Subcutaneous adipose tissue (tissue), 3 donors: ENCODE measurements around a stretch of chr15.

- PRO-cap, result no peak
- RAMPAGE, long total RNA, 3 experiments, result no peak in any of the 3 experiments
Measured at GRCh38 chr15:35308851-35309398, 223.8 kb upstream of the NANOGP8 start.

DNA sequence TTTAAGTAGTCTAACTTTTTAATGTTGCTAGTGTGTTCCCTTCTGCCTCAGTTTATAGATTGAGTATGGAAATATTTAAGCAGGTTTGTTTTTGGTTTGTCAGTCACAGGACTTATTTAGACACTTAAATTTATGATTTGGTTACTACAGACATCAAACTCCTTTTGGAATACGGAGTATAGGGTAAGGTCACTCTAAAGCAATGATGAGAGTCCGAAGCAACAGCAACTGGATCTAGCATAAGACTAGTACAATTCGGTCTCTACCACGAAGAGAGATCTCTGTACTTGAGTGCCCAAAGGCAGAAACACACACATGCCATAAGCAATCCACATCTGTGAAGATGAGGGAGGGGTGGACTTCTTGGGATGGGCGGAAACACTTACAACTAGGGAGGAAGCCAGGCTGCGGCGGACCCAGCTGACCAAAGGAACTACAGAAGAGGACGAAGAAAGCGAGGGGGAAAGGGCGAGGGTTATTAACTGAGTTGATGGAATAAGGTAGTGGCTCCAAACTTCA, 675 bp downstream of the DPH6 start:
- PRO-cap, result bidirectional peak, plus-strand start at position 427 of the sequence, minus-strand start at position 437 of the sequence
- RAMPAGE, long total RNA, 3 experiments, result no peak in any of the 3 experiments

DNA sequence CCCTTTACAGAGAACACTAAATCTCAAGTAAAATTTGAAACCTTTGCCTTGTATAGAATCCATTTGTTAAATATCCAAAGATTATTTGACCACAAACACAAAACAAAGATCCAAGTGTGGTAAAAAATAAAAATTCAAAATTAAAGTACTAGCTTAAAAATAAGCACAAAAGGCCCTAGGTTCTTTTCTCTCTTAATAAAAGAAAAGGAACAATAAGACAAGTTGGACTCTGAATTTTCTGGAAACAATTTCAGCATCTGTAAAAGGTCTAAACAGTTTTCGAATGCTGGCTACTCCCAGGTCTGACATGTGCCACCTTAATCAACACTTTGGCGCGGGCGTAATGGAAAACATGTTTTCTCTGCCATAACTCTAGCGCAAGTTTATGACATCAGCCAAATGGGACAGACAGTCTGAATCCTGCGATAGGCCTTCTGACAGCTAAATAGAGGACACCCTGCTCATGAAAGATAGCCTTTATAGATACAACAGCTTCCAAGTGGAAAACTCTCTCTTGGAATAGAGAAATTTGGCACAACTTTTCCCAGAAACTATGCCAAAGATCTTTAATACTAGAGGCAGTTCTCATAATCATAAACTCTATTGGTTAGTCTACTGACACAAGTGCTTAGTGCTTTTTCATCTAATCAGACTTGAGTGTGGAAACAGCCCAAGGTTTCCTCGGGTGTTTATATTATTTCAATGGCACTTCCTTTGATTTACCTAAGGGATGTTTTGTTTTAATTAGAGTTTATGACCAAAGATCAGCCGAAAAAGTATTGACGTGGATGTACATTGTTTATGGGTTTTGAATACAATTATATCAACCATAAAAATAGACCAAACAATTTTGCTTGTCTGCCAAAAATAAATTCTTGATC, 120.0 kb upstream of the DPH6 start:
- PRO-cap, result no peak
- RAMPAGE, long total RNA, 3 experiments, result no peak in any of the 3 experiments

DNA sequence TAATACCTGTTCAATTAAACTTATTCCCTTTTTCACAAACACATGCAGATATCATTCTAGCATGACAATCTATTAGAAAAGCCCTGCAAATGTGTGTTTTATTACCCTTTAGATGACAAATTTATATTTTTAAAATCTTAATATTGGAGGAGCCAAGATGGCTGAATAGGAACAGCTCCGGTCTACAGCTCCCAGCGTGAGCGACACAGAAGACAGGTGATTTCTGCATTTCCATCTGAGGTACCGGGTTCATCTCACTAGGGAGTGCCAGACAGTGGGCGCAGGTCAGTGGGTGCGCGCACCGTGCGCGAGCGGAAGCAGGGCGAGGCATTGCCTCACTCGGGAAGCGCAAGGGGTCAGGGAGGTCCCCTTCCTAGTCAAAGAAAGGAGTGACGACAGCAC, 384.2 kb upstream of the CDIN1 start:
- PRO-cap, result no peak
- RAMPAGE, long total RNA, 3 experiments, result no peak in any of the 3 experiments

GRCh38 chr15:36449163-36449636, 130.2 kb upstream of the CDIN1 start:
- PRO-cap, result no peak
- RAMPAGE, long total RNA, 3 experiments, result no peak in any of the 3 experiments

DNA sequence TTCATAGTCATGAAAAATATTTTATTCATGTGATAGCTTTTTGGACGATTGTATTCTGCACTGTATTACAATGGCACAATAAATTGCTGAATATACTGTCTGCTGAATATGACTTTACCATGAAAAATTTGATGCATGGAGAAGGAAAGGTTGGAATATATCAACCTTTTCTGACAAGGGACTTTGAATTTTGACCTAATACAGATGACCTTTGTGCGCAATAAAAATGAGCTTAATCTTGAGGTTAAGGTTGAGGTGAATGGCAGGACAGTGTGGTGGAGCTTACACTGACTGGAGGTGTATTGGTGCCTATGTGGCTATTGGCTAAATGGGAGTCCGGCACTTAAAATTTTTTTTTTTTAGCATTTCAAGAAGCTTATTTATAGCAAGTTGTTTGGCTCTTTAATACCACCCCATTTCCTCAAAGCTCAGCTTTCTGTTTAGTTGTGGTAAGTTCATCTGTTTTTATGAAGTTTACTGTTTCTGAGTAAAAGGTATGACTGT, 15.1 kb downstream of the CDIN1 start:
- PRO-cap, result no peak
- RAMPAGE, long total RNA, 3 experiments, result no peak in any of the 3 experiments

- PRO-cap, result no peak
- RAMPAGE, long total RNA, 3 experiments, result no peak in any of the 3 experiments
Measured at GRCh38 chr15:36601477-36601988, 22.1 kb downstream of the CDIN1 start.

- PRO-cap, result no peak
- RAMPAGE, long total RNA, 3 experiments, result no peak in any of the 3 experiments
Measured at GRCh38 chr15:36969237-36969789, 131.0 kb downstream of the MEIS2 start.

GRCh38 chr15:37095739-37096836, 4.3 kb downstream of the MEIS2 start:
- PRO-cap, result no peak
- RAMPAGE, long total RNA, 3 experiments, result no peak in any of the 3 experiments

DNA sequence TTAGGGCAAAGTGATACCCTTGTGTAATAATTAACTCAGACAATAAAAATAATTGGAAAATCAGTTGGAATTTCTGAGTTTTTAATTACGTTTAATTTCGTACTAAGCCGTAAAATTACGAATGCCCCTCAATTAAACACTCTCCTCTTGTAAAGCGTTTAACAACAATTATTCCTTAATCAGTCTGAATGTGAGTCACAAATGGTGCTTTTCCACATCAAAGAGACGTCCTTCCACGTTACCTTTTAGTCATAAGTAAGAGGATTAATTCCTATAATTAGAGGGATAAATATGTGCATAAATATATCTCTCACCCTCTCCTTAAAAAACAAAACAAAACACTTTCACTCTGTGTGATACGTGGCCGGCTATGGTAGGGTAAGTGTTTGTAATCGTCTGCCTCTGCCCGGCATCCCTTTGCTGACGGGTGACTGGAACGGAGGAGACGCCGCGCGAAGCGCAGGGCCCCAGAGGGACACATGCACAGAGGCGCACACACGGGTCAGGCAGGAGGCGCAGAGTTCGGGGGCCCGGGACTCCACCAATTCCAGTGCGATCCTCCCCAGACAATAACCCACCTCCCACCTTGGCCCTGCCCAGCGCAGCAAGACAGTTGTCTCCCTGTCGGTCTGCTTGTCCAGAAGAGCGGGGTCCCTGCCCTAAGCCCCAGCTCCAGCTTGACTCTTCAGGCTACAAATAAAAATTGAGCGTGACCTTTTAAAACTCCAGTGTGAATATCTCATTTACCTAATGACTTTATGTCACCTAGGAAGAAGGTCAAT, 9.8 kb upstream of the MEIS2 start:
- PRO-cap, result no peak
- RAMPAGE, long total RNA, 3 experiments, result no peak in any of the 3 experiments

DNA sequence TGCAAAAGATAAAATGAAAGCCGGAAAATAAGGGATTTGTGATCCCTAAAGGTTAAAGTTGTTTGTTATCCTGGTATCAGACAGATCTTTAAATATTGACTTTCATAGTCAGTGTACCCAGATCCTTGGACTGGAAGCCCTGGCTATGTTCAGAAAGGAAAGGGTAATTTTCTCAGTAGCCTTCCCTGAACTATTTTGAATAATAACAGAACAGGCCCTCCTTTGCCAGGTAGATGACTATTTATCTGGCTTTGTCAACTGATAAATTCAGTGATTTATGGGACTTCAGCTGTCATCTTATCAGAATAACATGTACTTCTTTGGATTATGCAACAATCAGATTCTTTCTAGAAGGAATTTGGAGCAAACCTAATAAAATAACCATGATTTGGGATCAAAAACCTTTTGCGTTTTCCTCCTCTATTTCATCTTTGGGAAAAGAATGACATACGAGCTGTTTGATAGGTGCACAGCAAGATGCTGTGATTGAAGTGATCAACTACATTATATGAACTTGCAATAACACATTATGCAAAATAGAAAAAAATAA, 119.1 kb upstream of the MEIS2 start:
- PRO-cap, result no peak
- RAMPAGE, long total RNA, 3 experiments, result no peak in any of the 3 experiments

GRCh38 chr15:38142754-38143097, 109.9 kb upstream of the SPRED1 start:
- PRO-cap, result no peak
- RAMPAGE, long total RNA, 3 experiments, result no peak in any of the 3 experiments

- PRO-cap, result unidirectional peak, minus-strand start at chr15:38253655
- RAMPAGE, long total RNA, 3 experiments, result no peak in any of the 3 experiments
Measured at GRCh38 chr15:38253402-38253973, 852 bp downstream of the SPRED1 start.

DNA sequence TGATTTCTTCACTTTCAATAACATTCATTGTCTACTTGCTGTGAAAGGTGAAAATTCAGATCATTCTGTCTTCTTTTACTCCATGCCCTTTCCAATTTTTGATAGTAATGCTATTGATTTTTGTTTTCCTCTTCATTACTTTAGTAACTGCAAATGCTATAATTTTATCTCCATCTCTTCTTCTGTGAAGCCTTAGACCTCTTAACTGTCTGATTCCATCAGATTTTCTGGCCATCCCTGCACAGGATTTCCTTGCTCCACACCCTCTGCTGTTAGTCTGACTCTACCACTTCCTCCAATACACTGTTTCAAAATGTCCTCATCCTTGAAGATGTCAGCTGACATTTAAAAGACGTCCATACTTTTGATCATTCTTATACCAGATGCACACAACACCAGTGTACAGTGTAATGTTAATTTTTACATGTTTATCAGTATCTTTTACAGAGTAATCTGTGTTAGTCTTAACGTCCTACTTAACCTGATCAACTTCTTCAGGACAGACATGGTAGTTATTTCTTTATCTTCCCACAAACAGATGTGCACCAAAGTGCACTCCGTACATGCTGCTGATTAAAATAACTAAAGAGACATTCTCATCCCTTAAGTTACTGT, 102.3 kb upstream of the RASGRP1 start:
- PRO-cap, result no peak
- RAMPAGE, long total RNA, 3 experiments, result no peak in any of the 3 experiments

DNA sequence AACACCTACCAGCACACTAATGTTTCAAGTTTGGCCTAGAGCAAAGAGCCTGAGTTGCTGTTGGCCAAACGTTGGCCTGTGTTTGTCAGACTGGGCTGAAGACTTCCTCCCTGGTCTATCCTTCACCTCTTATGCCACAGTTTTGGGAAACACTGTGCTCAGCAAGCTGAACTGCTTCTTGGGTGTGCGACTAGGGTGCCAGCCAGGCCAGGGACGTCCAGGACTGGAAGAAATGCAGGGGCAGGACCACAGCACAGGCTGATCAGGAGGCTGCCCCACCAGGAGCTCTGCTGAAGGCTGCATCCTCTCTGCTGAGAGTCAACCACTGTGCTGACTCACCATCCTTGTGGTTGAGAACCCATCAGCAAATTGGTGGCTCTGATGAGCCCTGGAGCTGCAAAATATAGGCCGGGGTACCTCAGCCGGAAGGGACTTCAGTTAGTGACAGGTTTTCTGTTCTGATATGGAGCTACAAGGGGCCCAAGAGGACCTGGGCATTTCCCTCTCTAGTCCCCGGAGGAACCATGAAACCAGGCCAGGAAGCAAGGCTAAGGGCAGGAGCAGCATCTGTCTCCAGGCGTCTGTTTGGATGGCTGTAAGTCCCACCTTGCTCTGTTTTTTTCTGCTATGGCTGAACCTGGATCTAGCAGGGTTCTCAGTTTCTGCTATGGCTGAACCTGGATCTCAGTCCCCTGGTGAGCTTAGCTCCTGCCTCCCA, 131.7 kb upstream of the RASGRP1 start:
- PRO-cap, result no peak
- RAMPAGE, long total RNA, 3 experiments, result no peak in any of the 3 experiments

GRCh38 chr15:39433445-39433777, 147.5 kb upstream of the THBS1 start:
- PRO-cap, result no peak
- RAMPAGE, long total RNA, 3 experiments, result no peak in any of the 3 experiments

DNA sequence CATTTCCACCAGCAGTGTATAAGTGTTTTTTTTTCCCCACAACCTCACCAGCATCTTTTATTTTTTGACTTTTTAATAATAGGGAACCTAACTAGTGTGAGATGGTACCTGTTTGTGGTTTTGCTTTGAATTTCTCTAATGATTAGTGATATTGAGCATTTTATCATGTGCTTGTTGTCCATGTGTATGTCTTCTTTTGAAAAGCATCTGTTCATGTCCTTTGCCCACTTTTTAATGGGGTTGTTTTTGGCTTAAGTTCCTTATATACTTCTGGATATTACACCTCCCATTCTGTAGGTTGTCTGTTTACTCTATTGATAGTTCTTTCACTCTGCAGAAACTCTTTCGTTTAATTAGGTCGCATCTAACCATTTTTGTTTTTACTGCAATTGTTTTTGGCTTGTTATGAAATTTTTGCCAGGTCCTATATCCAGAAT, 122.3 kb upstream of the THBS1 start:
- PRO-cap, result no peak
- RAMPAGE, long total RNA, 3 experiments, result no peak in any of the 3 experiments

- PRO-cap, result unidirectional peak, plus-strand start at chr15:39466693
- RAMPAGE, long total RNA, 3 experiments, result no peak in any of the 3 experiments
Measured at GRCh38 chr15:39466574-39467035, 114.3 kb upstream of the THBS1 start.

DNA sequence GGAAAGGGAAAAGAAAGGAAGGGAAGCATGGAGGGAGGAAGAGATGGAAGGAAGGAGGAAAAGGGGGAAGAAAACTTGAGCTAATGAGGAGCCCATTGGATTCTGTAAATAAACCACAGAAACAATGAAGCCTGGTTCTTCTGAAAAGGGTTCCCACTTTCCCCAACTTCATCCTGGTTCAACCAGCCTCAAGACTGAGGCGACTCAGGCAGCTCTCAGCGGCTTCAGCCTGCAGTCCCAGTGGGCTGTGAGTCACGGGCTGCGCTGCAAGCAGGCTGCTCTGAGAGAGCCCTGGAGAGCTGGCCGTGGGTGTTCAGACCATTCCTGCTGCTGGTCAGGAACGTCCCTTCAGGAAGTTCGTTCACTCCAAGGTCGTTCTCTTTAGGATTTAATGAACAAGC, 69.6 kb upstream of the THBS1 start:
- PRO-cap, result unidirectional peak, minus-strand start at position 196 of the sequence
- RAMPAGE, long total RNA, 3 experiments, result no peak in any of the 3 experiments

- PRO-cap, result no peak
- RAMPAGE, long total RNA, 3 experiments, result no peak in any of the 3 experiments
Measured at GRCh38 chr15:39592062-39592389, 11.1 kb downstream of the THBS1 start.